Foreskin fibroblast (primary cell): ENCODE measurements around the genes ZBTB8B and RBBP4.

GRCh38 chr1:31482360-31483176 lies 69.6 kb downstream of the SERINC2 start:
- RRBS: no CpG with 5 or more reads among the region's 8 CpGs

DNA sequence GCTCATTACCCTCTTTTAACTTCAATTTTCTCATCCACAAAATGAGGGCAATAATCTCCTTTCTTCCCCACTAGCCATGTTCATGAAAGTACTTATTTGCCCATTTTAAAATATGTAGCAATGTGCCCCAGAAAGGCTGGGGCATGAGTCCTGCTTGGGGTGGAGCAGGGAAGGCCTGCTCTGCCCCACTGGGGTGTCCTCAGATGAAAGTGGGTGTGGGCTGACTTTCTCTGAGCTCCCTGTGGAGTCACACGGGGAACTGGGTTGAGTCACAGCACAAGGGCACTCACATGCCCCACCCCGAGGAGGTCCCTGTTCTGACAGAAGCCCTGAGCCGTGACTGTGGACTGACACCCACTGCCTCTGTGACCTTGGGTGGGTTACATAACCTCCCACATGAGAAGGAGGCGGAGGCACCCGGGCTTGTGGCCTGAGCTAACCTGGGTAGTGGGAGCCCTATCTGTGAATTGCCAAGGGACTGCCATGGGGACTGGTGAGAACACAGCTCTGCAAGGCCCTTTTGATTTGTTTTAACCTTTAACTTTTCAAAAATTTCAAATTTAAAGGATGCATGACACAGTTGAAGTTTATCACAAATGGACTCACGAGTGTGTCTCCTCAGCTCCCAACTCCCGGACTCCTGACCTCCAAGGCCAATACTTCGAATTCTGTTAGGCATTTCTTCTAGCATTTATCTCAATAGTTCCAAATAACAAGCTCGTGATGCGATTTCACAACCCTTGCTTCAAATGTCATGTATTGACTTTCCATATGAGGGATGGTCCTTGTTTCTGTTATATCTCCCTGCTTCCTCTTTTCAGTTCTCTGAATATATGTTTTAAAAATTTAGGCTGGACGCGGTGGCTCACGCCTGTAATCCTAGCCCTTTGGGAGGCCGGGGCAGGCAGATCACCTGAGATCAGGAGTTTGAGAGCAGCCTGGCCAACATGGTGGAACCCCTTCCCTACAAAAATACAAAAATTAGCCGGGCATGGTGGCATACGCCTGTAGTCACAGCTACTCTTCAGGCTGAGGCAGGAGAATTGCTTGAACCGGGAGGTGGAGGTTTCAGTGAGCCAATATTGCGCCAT lies 52.3 kb upstream of the TINAGL1 start:
- RRBS: no CpG with 5 or more reads among the region's 18 CpGs

DNA sequence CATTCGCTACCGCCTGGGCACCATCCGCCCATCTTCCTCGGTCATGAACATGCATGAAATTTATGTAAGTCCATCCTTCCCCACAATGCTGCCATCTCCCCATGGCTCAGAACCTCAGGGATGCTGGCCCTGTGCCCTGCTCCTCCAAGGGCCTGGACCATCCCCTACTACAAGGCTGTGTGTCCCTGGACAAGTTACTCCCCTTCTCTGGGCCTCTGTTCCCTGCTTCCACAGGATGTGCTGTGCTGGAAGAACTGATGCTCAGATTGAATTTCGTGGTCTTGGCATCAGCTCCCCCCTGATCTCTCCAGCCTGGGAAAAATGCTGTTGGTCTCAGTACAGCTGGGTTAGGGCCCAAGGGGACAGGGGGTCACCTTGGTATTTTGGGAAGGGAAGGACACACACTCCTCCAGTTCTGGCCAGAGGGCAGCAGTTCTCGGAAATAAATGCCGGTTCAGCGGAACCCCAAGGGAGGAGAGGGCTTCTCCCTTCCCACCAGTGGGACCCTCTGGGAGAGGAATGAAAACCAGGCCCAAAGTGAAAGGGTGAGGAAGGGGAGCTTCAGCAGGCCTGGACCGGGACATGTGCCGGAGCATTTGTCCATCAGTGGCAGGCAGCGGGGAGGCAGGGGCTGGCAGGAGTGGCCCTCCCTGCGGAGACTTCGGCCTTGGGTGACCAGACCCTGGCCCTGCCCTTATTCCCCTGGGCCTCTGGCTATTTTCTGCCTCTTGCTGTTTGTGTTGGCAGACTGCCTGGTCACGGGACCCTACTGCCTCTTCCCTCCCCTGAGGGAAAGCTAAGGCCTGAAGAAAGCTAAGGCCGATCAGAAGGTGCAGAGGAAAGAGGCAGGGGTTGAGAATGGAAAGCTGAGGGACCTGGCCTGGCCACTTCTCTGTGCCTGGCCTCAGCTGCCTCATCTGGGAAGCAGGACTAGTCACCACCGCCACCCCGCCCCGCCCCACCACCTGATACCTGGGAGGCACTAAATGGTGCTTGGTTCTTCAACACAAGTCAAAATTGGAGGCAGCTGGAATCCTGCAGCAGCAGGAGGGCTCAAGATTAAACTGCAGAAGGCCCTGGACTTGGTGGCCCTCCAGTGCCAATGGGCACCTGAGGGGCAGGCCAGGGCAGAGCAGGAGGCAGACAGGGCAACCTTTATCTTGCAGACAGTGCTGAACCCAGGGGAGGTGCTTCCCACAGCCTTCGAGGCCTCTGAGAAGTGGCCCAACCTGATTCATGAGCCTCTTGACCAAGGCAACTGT lies 7.6 kb downstream of the TINAGL1 start:
- RRBS: no CpG with 5 or more reads among the region's 19 CpGs

DNA sequence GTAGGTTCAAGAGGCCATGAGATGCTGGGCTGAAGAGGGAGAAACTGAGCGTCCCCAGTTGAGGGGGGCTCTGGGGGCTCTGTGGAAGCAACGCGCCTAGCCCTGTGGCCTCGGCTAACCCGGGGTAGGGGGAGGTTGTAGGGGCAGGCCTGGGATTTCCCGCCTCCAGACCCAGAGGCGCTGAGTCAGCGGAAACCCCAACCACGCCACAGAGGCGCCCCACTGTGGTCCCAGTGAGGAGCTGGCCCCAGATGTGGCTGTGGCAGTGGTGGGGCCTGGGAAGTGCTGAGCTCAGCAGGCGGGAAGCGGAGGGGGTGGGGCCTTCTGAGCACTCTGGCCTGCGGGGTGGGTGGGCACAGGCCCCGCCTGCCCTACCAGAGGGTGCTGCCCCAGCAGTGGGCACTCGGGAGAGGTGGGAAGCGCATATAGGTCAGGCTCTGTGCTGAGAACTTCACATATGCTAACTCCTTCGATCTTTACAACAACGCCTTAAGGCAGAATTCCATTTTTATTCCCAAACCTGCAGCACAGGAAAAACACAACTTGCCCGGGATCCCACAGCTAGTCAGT lies 1.4 kb upstream of the COL16A1 start:
- RRBS: no CpG with 5 or more reads among the region's 19 CpGs

DNA sequence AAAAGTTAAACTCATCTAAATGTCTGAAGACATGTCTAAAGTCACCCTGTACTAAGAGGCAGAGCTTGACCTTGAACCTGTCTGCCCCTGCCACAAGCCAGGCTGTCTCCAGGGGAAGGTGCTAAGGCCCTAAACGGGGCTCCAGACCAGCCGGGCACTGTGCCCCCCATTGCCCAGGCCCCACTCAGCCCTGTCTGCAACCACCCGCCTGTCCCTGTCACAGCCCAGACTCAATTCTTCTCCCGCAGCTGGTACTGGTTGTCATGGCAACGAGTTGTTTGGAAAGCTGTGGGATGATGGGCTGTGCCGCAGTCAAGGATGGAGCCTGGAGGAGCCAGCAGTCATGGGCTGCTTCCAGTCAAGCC lies 4.3 kb downstream of the SPOCD1 start:
- RRBS: no CpG with 5 or more reads among the region's 6 CpGs

- RRBS: no CpG with 5 or more reads among the region's 9 CpGs
Observed at GRCh38 chr1:31848287-31848673, 32.5 kb upstream of the SPOCD1 start.

- RRBS: no CpG with 5 or more reads among the region's 4 CpGs
Observed at GRCh38 chr1:31932230-31933107, 5.7 kb downstream of the PTP4A2 start.

DNA sequence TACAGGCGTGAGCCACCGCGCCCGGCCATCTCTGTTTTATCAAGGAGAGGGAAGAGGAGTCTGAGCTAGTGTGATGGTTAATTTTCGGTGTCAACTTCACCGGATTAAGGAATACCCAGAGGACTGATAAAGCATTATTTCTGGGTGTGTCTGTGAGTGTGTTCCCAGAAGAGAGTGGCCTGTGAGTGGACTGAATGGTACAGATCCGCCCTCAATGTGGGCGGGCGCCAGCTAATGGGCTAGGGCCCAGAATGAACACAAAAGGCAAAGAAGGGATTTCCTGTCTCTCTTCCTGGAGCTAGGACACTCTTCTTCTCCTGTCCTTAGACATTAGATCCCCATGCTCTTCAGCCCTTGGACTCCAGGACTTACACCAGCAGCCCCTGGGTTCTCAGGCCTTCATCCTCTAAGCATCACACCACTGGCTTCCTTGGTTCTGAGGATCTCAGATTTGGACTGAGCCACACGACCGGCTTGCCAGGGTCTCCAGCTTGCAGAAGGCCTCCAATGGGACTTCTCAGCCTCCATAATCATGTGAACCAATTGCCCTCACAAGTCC lies 4.6 kb upstream of the KHDRBS1 start:
- RRBS: 68% methylated on average over 3 of the region's 11 CpGs

DNA sequence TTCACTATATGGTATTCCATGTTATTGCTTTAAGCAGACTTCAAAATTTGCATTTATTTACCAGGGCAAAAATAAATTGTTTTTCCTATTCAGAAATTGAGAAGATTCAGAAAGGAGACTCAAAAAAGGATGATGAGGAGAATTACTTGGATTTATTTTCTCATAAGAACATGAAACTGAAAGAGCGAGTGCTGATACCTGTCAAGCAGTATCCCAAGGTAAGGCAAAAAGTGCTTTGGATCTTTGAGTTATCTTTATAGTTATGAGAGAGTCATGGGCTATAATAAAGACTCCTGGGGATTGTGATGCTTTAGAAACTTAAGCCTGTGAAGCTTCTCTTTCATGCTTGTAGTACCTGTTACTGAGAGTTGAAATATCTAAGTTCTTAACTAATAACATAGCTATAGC lies 16.5 kb downstream of the KHDRBS1 start:
- RRBS: no CpG with 5 or more reads among the region's 1 CpG

GRCh38 chr1:32170606-32171771 lies 8.5 kb upstream of the TXLNA start:
- RRBS: no CpG with 5 or more reads among the region's 14 CpGs

GRCh38 chr1:32257067-32257310 lies 5.9 kb downstream of the LCK start:
- RRBS: no CpG with 5 or more reads among the region's 3 CpGs

- RRBS: no CpG with 5 or more reads among the region's 8 CpGs
Observed at GRCh38 chr1:32337730-32338270, 1.8 kb upstream of the MARCKSL1 start.

GRCh38 chr1:32357893-32358677 lies 4.2 kb downstream of the FAM229A start:
- RRBS: no CpG with 5 or more reads among the region's 5 CpGs

- RRBS: 89% methylated on average over 5 of the region's 11 CpGs
Observed at GRCh38 chr1:32377752-32378261, 15.5 kb downstream of the TSSK3 start.

- RRBS: no CpG with 5 or more reads among the region's 2 CpGs
Observed at GRCh38 chr1:32387985-32388193, 6.4 kb downstream of the BSDC1 start.

GRCh38 chr1:32464576-32465374 lies at the start of gene ZBTB8B:
TSS of gene ZBTB8B (plus strand) at chr1:32465072.
- RRBS: no CpG with 5 or more reads among the region's 61 CpGs

DNA sequence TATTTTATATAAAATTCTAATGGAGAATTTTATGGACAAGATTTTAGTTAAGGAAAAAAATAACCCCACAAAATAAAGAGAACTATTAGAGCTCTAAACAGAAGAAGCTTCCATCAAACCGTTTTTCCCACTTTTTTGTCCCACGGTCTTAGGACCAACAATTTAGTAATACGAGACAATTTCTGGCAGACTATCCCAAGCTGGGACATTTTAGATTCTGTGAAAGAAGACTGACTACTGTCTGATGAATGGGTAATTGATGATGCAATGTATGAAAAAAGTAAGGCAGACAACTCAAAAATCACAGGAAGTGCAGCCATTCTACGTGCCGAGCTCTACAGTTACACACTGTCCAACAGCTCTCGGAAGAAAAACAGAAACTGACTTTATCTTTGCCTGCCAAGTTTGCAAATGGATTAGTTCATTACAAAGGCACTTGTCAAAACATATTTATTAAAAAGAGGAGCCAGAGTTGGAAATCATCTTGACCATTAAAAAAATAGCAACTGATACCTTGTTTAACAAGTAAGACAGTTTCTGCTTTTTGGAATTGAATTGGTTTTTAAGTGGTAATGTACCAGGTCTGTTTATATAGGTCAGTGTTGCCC lies 31.2 kb downstream of the ZBTB8B start:
- RRBS: no CpG with 5 or more reads among the region's 6 CpGs

GRCh38 chr1:32627628-32627981 lies 22.7 kb downstream of the ZBTB8OS start:
- RRBS: no CpG with 5 or more reads among the region's 5 CpGs

- RRBS: 2% methylated on average over 17 of the region's 86 CpGs
Observed at GRCh38 chr1:32651081-32652299, at the start of gene RBBP4. TSS of gene RBBP4 (plus strand) at chr1:32651208.

DNA sequence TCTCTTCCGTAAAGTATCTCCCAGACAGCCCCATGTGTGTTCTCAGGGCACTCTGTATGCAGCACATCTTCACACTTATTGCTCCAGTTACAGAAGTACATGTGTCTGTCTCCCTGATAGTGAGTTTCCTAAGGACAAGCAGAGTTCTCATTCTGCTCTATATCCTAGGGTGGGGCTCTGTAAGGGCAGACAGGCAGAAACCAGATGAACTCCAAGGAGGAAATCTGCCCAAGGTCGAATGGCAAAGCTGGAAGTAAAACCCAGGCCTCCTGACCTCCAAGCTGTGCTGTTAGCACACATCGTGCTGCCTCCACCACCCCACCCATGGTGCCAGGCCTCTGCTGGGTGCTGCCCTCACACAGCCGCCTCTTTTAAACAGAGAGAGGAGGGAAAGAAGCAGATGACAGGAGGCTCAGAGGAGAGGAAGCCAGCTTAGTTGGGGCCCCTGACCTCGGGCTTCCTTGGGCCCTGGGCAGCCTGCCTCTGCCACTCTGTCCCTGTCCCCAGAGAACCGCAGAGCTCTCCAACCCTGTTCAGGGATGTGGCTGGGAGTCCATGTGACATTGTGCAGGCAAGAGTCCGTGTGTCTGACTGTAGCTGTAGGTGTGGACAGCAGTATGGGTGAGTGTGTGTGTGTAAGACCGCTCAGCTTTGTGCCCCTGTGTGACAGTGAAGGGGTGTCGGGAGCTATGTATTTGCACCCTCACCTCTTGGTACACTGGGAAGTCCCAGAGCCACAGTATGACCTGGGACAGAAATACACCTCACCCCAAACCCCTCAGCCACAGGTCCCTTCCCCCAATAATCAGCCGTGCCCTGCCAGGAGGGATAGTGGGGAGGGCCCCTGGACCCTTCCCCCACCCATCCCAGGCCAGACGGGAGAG lies 1.1 kb downstream of the SYNC start:
- RRBS: no CpG with 5 or more reads among the region's 11 CpGs